Mesenchymal stem cell of Wharton's jelly (primary cell): ENCODE results near the gene ANHX.

GRCh38 chr12:132740769-132741028 lies 20.9 kb downstream of the ANKLE2 start:
- CAGE, long polyA plus RNA, result no peak

GRCh38 chr12:133235817-133236016 lies at the start of gene ANHX:
TSS of gene ANHX (minus strand) at chr12:133235877.
- CAGE, long polyA plus RNA, result no peak